Measurements from ENCODE around the genes ZNF566, SPINT2 and KCNK6.

GRCh38 chr19:36256785-36257232 lies 41.9 kb downstream of the ZNF146 start:
- PRO-cap = no peak
- RAMPAGE, long total RNA, 2 experiments = no peak in any of the 2 experiments

- PRO-cap = no peak
- RAMPAGE, long total RNA, 2 experiments = no peak in any of the 2 experiments
Observed at GRCh38 chr19:36273044-36273364, 58.1 kb downstream of the ZNF146 start.

- PRO-cap = no peak
- RAMPAGE, long total RNA, 2 experiments = no peak in any of the 2 experiments
Observed at GRCh38 chr19:36377904-36378353, 1.1 kb downstream of the ZFP14 start.

DNA sequence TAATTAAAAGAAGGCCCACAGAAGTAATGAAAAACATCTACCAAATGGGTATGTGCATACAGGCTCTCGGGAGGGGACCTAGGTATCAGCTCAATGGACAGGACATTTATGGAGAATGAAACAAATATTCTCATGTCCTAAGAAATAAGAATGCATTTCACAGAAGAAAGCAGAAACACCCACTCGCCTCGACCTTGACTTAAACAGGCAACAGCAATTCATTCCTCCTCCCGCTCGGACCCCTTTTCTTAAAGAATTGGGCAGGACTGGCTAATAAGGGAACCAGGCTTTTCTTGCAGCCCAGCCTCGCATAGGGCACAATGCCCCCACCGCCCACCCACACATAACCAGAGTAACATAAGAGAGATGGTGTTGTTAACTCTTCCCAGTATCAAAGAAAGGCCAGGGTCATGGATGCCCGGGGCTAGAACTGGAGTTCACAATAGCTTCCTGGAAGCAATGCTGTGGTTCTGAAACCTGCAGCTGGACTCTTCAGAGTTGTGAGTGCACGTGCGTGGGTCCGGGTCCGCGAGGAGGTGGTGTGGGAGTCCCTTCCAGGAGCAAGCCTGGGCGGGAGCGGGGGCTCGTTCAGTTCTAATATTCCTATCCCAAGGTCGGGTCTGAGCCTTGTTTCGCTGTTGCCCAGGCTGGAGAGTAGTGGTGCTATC lies 998 bp downstream of the ZFP82 start:
- PRO-cap = no peak
- RAMPAGE, long total RNA, 2 experiments = no peak in any of the 2 experiments

- PRO-cap = bidirectional peak, plus-strand start at chr19:36489345, minus-strand start at chr19:36489282; bidirectional peak, plus-strand start at chr19:36489627, minus-strand start at chr19:36489519
- RAMPAGE, long total RNA, 2 experiments = start-site peak on the minus strand in 2 of 2 experiments, at chr19:36489512-36489561 at its widest, 23 to 48 reads per replicate
Observed at GRCh38 chr19:36488640-36489757, at the start of gene ZNF566. Gene ZNF566 (minus strand): TSS chr19:36489561.

- PRO-cap = no peak
- RAMPAGE, long total RNA, 2 experiments = no peak in any of the 2 experiments
Observed at GRCh38 chr19:36791604-36792246, 19.1 kb upstream of the ZNF850 start.

- PRO-cap = unidirectional peak, plus-strand start at chr19:36838146
- RAMPAGE, long total RNA, 2 experiments = no peak in any of the 2 experiments
Observed at GRCh38 chr19:36837671-36838223, 440 bp downstream of the ZNF790 start.

DNA sequence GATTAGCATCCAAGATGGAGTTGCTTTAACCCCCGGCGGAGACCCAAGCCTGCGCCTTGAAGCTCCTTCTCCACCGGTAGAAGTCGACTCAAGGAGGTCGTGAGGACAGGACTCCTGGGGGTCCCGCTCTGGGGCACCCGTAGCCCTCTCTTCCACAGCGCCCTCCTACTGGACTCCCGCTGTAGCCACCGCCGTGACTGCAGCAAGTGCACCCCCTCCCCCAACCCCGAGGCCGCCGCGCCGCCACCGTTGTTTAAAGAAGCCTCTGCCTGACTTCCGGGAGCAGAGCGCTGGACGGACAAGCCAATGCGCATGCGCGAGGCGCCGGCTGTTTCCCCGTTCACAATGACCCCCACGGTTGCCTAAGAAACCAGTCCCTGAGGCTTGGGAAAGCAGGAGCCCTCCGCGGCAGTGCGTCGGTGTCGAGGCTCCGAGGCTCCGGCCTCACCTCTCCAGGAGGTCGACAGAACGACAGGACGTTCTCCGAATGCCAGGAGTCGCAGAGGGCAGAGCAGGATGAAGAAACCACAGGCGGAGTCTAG lies 70.7 kb upstream of the ZNF420 start:
- PRO-cap = no peak
- RAMPAGE, long total RNA, 2 experiments = no peak in any of the 2 experiments

- PRO-cap = no peak
- RAMPAGE, long total RNA, 2 experiments = no peak in any of the 2 experiments
Observed at GRCh38 chr19:37335415-37336273, 1.2 kb downstream of the ZNF875 start.

- PRO-cap = no peak
- RAMPAGE, long total RNA, 2 experiments = no peak in any of the 2 experiments
Observed at GRCh38 chr19:37641124-37641729, 14.0 kb downstream of the ZFP30 start.

GRCh38 chr19:37739538-37740224 lies 20.1 kb upstream of the ZNF607 start:
- PRO-cap = no peak
- RAMPAGE, long total RNA, 2 experiments = no peak in any of the 2 experiments

GRCh38 chr19:37934056-37934541 lies 27.1 kb downstream of the SIPA1L3 start:
- PRO-cap = no peak
- RAMPAGE, long total RNA, 2 experiments = no peak in any of the 2 experiments

DNA sequence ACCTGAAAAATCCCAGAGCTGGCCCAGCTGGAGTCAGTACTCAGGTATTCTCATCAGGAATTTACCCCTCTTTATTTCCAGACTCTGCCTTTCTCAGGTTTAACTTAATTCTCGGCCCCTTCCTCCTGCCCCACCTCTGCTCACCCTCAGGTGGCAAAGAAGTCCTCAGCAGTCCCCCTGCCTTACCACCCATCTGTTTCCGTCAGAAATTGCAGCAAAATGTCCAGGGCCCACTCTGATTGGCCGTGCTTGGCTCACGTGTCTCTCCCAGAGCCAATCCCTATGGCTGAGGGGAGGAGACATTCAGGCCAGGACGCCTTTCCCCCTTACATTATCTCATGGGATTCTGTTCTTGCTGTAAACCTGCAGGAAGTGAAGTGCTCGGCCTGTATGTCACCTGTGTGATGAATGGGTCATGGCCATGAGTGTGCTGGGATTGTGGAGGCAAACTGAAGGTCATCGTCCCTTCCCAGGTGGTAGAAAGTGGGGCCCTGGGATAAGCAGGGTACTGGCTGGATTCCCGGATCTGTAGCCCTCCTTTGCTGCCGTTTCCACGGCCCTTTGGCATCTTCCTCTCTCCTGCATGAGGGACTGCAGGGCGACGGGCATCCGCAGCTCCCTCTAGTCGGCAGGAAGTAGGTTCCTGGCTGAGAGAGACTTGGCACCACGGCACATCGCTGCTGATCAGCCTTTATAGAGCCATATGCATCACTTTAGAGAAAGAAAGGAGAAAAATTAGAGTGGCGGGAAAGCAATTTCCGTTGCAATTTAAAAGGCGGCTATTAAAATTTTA lies 118.1 kb downstream of the SIPA1L3 start:
- PRO-cap = no peak
- RAMPAGE, long total RNA, 2 experiments = no peak in any of the 2 experiments

DNA sequence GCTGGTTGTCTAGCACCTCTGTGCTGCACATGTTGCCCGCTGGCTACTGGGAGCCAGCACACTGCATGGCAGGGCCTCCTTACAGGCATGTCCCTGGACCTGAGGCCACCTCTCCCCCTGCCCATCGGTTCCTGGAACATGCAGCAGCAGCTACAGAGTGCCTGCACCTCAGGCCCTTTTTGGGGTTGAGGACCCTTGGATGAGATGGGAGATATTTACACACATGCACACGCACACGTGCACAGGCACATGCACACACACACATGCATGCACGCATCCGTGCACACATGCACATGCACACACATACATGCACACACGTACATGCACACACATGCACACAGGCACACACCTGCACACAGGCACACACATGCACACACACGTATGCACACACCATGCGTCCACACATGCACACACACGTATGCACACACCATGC lies 112.4 kb downstream of the DPF1 start:
- PRO-cap = no peak
- RAMPAGE, long total RNA, 2 experiments = no peak in any of the 2 experiments

- PRO-cap = bidirectional peak, plus-strand start at chr19:38173621, minus-strand start at chr19:38173492
- RAMPAGE, long total RNA, 2 experiments = start-site peak on the plus strand in 2 of 2 experiments, at chr19:38173588-38173672 at its widest, 82 to 127 reads per replicate
Observed at GRCh38 chr19:38173298-38174145, 50.5 kb downstream of the DPF1 start.

- PRO-cap = bidirectional peak, plus-strand start at chr19:38210859, minus-strand start at chr19:38210668
- RAMPAGE, long total RNA, 2 experiments = no peak in any of the 2 experiments
Observed at GRCh38 chr19:38209994-38210951, 13.7 kb downstream of the DPF1 start.

GRCh38 chr19:38220804-38221324 lies 3.2 kb downstream of the DPF1 start:
- PRO-cap = no peak
- RAMPAGE, long total RNA, 2 experiments = no peak in any of the 2 experiments

GRCh38 chr19:38263913-38265131 lies at the start of gene SPINT2:
Gene SPINT2 (plus strand): TSS chr19:38264573.
- PRO-cap = bidirectional peak, plus-strand start at chr19:38264105, minus-strand start at chr19:38264054; bidirectional peak, plus-strand start at chr19:38264576, minus-strand start at chr19:38264316
- RAMPAGE, long total RNA, 2 experiments = start-site peak on the plus strand in 2 of 2 experiments, at chr19:38264535-38264665 at its widest, 1,014 to 1,424 reads per replicate

- PRO-cap = no peak
- RAMPAGE, long total RNA, 2 experiments = no peak in any of the 2 experiments
Observed at GRCh38 chr19:38267694-38268532, 3.5 kb downstream of the SPINT2 start.

GRCh38 chr19:38319250-38320398 lies at the start of gene KCNK6:
Gene KCNK6 (plus strand): TSS chr19:38319845.
- PRO-cap = bidirectional peak, plus-strand start at chr19:38319884, minus-strand start at chr19:38319703
- RAMPAGE, long total RNA, 2 experiments = no peak in any of the 2 experiments